Kidney (tissue), 2 donors: ENCODE measurements around a stretch of chr1.

DNA sequence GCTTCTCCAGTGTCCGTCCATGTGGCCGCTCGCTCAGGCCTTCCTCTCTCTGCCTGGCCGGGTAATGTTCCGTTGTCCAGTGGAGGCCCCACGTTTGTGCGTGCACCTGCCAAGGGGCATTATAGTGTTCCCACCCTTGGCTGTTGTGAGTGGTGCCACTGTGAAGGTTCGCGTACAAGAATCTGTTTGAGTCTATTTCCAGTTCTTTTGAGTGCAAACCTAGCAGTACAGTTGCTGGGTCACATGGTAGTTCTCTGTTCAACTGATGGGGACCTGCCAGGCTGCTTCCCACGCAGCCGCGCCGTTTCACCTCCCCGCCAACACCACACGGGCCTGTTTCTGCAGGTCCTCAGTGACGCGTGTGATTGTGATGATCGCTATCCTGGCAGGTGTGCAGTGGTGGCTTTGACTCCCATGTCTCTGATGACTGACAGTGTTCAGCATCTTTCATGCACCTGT, 41.8 kb downstream of the FAAP20 start:
- PRO-cap = no peak
- RRBS = no CpG with 5 or more reads among the region's 18 CpGs

GRCh38 chr1:2233375-2234028, 5.4 kb downstream of the SKI start:
- PRO-cap = no peak
- RRBS = 50% methylated on average over 2 of the region's 18 CpGs

DNA sequence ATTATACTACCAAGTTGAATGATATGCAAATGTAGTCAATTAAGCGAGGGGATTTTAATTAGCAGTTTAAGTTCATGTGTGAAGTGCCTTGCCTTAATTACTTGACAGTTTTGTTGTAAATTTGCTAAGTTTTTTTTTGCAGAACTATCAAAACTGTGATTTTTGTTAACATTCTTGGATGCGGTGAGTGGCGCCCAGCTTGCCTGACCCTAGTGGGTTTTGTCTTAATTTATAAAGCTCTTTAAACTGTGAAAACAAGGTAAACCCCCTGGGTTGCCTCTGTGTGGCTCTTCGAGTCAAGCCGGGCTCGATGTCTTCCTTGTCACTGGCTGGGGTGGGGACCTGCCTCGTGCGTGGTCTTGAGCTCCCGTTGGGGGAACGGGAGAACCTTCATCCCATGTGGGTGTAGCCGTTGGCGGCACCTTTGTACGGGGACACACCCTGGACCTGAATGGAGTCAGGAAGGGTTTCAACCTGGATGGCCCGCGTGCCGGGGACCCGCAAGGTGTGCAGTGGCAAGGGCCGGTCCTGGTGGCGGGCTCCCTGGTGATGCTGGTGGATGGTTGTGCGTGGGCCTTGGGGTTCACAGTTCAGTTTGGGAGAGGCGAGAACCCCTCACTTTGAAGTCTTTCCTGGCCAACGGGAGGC, 11.1 kb downstream of the SKI start:
- PRO-cap = no peak
- RRBS = no CpG with 5 or more reads among the region's 22 CpGs

DNA sequence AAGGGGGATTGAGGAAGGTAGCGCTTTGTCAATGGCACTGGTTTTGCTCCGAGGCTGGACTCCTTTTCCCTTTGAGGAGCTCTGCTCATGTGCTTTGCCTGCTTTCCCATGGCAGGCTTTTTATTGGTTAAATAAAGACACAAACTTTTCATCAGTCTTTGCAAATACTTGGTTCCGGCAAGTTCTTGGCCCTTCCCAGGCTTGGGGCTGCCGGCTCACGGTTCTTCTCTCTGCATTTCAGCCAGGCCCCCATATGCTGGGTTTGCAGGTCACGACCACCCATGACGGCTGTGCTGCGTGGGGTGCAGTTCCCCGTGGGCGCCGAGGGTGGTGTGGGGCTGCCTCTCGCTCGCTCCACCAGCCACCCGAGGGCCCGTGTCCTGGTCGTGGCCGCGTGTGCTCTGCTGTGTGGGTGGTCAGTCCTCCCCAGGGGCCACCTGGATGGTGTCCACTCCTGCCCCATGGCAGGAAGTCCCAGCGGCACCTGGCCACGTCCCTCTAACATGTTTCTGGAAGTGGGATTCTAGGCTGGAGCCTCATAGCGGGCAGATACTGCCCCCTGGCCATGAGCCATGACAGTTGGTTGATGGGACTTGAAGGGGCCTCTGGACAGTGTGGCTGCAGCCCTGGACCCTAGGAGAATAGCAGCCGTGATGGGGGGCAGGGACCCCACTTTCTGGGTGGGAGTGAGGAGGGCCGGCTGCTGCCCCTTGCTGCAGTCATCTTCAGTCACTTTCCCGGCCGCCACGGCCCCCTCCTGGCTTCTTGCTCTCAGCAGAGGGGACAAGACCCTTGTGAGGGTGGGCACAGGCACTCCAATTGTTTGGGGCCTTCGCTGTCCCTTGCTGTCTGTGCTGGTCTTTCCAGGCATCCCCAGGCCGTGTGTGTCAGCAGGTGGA, 46.2 kb downstream of the SKI start:
- PRO-cap = no peak
- RRBS = no CpG with 5 or more reads among the region's 28 CpGs

GRCh38 chr1:2284914-2285531, 56.9 kb downstream of the SKI start:
- PRO-cap = no peak
- RRBS = no CpG with 5 or more reads among the region's 14 CpGs

- PRO-cap = no peak
- RRBS = 89% methylated on average over 5 of the region's 23 CpGs
Observed at GRCh38 chr1:2286757-2287343, 58.7 kb downstream of the SKI start.

- PRO-cap = no peak
- RRBS = no CpG with 5 or more reads among the region's 22 CpGs
Observed at GRCh38 chr1:2287513-2288298, 59.6 kb downstream of the SKI start.

GRCh38 chr1:2296468-2296999, 68.4 kb downstream of the SKI start:
- PRO-cap = no peak
- RRBS = no CpG with 5 or more reads among the region's 20 CpGs

GRCh38 chr1:2302698-2303772, 74.9 kb downstream of the SKI start:
- PRO-cap = no peak
- RRBS = 100% methylated on average over 1 of the region's 45 CpGs

DNA sequence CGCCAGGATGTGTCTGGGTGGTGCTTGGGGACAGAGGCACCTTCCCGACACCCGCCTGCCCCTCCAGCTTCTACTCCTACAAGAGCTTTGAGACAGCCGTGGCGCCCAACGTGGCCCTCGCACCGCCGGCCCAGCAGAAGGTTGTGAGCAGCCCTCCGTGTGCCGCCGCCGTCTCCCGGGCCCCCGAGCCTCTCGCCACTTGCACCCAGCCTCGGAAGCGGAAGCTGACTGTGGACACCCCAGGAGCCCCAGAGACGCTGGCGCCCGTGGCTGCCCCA, 75.6 kb downstream of the SKI start:
- PRO-cap = no peak
- RRBS = 82% methylated on average over 3 of the region's 21 CpGs

- PRO-cap = no peak
- RRBS = no CpG with 5 or more reads among the region's 20 CpGs
Observed at GRCh38 chr1:2308776-2309331, 80.7 kb downstream of the SKI start.

- PRO-cap = bidirectional peak, plus-strand start at chr1:2314533, minus-strand start at chr1:2314444; bidirectional peak, plus-strand start at chr1:2314620, minus-strand start at chr1:2314605; bidirectional peak, plus-strand start at chr1:2315011, minus-strand start at chr1:2314904; unidirectional peak, minus-strand start at chr1:2315242
- RRBS = 3% methylated on average over 54 of the region's 126 CpGs
Observed at GRCh38 chr1:2314310-2315463, 76.7 kb downstream of the MORN1 start.

DNA sequence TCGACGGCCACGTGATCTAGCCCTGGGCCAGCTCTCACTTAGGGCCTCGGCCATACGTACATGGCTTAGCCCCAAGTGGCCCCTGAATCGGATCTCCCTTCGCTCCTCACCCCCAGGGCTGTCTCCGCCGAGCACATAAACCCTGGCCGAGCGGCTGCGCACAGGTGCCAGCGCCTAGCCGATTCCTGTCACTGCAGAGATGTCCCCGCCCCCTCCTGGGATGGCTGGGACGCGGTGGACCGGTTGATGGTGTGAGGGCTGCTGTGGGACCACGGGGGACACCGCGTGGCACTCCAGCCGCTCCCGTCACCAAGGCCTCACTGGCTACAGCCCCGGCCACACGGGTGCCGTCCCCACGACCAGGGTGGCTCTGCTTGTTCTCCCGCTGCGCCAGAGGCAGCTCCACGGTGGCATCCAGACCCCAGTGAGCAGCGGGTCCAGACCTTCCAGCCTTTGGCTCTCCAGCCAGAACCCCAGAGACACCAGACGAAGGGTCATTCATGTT, 68.4 kb downstream of the MORN1 start:
- PRO-cap = no peak
- RRBS = 26% methylated on average over 4 of the region's 32 CpGs

DNA sequence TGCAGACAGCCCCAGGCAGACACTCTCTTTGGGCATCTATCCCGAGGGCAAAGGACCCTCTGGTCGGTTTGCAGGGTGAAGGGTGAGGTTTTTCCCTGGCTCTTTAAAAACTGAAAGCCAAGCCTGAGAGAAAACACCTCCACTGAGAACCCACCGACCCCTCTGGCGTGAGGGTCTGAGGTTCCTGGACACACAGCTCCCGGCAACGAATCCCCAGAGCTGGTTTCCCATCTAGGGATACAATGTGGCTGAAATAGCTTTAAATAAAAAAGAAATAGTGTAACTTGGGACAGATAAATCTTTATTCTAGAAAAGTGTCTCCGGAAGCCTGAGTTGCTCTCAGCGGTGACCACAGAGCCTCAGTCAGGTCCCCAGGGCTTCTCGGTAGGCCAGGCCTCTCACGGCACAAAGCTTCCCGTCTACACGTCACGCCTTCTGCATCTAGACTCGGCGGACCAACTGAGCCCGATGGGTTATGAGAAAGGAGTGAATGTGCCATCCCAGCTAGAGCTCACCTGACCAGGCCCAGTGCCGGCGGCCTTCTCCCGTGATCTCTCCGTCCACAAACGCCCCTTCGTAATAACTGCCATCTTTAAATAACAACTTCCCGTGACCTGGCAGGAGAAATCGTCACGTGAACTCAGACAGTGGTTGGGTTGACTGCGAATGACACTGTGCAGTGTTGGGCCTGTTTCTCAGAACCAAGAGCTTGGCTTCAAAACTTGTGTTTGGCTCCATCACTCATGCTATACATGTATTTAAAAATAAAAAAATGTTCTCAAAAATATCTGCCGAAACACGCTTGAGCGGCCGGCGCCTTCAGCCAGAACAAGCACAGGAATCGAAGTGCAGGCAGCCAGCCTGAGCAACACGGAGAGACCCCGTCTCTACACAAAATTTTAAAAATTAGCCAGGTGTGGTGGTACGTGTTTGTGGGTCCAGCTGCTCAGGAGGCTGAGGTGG, 3.3 kb downstream of the MORN1 start:
- PRO-cap = no peak
- RRBS = 90% methylated on average over 3 of the region's 35 CpGs

- PRO-cap = no peak
- RRBS = 92% methylated on average over 7 of the region's 10 CpGs
Observed at GRCh38 chr1:2427511-2427836, 15.1 kb upstream of the PEX10 start.

- PRO-cap = bidirectional peak, plus-strand start at chr1:2475404, minus-strand start at chr1:2475038
- RRBS = 34% methylated on average over 5 of the region's 27 CpGs
Observed at GRCh38 chr1:2474800-2475801, 988 bp upstream of the PLCH2 start.

GRCh38 chr1:2480905-2481334, 4.8 kb downstream of the PLCH2 start:
- PRO-cap = no peak
- RRBS = no CpG with 5 or more reads among the region's 13 CpGs

DNA sequence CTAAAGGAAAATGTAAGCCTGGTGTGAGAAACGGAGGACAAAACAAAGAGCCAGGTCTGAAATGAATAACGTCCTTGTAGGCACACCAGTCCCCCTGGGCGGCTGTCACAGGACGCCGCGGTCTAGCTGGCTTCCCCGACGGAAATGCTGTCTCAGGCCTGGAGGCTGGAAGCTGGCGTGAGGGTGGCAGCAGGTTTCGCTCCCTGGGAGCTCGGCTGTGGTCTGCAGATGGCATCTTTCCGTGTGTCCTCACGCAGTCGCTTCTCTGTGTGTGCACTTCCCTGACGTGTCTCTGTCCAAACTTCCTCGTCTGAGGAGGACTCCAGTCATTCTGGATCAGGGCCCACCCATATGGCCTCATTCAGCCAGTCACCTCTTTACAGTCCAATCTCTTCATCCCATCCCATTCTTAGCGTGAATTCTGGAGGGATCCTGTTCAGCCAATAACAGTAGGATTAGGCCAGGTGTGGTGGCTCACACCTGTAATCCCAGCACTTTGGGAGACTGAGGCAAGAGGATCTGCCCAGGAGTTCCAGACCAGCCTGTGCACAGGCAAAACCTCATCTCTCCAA, 14.2 kb downstream of the TNFRSF14 start:
- PRO-cap = no peak
- RRBS = no CpG with 5 or more reads among the region's 17 CpGs

GRCh38 chr1:2585212-2586153, 1.1 kb upstream of the PRXL2B start:
- PRO-cap = bidirectional peak, plus-strand start at chr1:2585628, minus-strand start at chr1:2585548; bidirectional peak, plus-strand start at chr1:2585877, minus-strand start at chr1:2585858
- RRBS = 2% methylated on average over 9 of the region's 34 CpGs

DNA sequence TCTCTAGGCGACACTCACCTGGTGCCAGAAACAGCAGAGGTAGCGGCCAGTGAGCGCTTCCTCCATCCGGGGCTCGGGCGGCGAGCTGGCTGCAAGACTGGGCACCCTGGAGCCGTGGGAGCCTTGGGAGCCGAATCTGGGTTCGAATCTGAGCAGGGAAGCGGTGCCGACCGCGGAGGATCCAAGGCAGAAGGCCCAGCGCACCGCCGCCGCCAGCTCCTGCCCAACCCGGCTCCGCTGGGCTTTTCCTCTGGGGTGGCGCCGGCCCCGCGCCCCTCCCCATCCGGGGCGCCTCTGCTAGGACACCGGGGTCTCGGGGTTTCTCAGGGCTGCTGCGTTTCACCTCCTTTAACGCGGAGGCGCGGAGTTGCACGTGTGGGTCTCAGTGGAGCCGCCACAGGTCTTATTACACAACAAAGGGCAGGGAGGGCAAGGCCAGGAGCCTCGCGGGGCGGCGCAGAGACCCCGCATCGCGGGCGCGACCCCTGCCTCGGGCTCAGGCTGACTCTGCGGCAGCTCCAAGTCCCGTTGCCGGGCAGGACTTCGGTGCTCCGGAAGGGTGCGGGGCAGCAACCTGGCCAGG, 1.6 kb upstream of the PRDM16 start:
- PRO-cap = no peak
- RRBS = 43% methylated on average over 6 of the region's 51 CpGs